H9 (cell line): Measurements from ENCODE around the genes SRP72, THEGL and TMPRSS11F.

DNA sequence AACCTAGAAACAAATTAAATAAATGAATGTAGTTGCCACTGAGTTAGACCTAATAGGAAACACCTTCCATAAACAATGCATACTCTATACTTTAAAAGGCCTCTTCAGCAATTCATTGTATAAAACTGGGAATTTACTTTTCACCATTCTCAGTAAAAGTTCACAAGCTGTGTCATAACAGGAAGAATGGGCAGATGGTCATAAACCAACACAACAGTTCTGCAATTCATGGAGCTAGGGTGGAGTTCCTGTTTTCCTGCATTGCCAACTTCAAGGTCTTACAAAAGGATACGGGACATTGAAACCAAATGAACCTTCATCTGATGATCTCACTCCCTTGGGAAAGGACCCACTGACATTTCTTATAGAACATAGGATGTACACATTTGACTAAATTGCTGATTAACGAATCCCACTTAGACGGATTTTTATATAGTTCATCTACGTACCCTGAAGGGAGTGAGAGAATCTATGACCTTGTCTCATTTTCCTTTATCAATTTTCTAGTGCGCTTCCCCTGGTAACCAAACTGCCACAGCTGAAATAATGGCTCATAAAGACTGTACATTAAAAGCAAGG lies 4.1 kb downstream of the KDR start:
- PRO-cap: no peak

GRCh38 chr4:55123037-55123326 lies 2.4 kb downstream of the KDR start:
- PRO-cap: no peak

- PRO-cap: no peak
Observed at GRCh38 chr4:55547362-55547662, 603 bp upstream of the CLOCK start.

DNA sequence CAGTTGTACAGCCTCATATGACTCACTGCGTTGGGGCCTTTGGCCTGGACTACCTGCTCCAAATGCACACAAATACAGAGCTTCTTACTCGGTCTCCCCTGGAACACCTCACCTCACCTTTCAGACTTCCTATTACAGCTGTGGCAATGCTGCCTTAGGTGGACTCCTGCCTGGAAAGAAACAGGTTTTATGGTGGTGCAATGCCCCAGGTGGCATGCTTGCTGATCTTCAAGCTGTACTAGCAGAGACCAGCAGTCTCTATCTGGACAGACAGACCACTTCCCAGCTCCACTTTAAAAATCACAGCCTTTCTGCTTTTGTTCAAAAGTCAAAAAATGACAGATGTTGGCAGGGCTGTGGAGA lies 85.6 kb upstream of the EXOC1L start:
- PRO-cap: no peak

DNA sequence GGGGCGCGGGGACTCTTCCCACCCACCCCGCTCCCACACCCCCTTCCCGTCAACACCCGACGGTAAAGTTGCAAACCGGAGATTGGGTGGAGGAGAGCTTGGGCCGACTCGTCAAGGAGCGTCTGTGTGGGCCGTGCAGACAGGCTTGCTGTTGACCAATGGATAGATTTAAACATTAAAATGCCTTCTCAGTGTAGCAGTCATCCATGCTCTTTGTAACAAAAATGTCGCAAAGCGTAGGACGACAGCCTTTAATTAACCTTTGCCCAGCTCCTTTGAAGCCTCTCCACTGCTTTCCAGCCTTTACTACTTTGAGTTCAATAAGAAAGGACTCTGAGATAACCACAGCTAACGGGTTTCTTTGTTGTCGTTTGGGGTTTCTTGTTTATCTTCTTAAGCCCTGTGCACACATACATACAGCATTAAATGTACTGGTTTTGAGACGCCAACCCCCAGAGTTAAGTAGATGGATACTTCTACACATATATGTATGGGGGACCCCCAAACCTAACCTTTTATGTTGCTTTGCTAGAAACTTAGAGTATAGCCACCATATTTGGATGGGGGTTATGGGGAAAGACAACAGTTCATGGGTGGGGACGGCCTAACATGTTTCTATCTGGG lies 579 bp downstream of the CEP135 start:
- PRO-cap: bidirectional peak, plus-strand start at position 71 of the sequence, minus-strand start outside the sequence

- PRO-cap: no peak
Observed at GRCh38 chr4:56414106-56414463, 21.3 kb downstream of the PPAT start.

- PRO-cap: bidirectional peak, plus-strand start at chr4:56467633, minus-strand start at chr4:56467571; bidirectional peak, plus-strand start at chr4:56467919, minus-strand start at chr4:56467902; bidirectional peak, plus-strand start at chr4:56467970, minus-strand start at chr4:56467981; bidirectional peak, plus-strand start at chr4:56468233, minus-strand start at chr4:56468163
Observed at GRCh38 chr4:56467139-56468485, at the start of gene SRP72. Gene SRP72, plus strand, starts transcription at chr4:56467617.

DNA sequence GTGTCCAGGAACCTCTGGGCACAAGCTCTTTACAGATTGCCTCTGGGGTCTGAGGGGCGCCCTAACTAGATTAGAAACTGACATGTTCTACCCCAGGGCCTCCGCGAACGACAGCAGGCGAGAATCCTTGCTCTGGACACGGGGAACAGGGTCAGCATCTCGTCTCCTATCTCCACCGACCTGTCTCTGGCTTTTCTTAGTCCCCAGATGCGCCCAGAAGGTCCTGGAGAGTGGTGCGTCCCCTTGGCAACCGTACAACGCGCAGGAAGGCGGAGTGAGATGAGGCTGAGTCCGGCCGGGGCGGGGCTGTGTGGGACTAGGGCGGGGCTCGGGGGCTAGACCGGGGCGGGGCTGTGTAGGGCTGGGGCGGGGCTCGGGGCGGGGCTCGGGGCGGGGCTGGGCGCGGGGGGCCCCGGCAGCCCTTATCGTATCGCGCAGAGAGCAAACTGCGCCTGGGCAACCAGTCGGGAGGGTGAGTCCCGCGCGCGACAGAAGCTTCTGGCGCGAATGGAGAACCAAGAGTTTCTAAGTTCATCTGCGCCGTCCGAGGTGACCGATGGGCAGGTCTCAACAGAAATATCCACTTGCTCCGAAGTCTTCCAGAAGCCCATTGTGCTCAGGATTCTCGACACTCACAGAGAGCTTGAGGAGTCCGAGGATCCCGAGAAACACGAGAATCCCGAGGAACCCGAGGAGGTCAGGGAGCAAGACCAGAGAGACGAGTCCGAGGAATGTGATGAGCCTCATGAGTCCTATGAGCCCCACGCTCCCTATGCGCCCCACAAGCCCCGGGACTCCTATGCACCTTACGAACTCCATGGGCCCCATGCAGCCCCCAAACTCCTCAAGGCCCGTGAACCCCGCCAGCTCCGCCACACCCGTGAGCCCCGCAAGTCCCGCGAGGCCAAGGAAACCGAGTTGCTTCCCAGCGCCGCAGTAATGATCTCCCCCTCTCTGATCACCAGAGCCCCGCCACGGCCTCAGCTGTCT lies at the start of gene THEGL:
TSS of gene THEGL (plus strand) at position 437 of the 990 bp plus-strand sequence.
- PRO-cap: bidirectional peak, plus-strand start at position 437 of the sequence, minus-strand start at position 198 of the sequence; bidirectional peak, plus-strand start at position 721 of the sequence, minus-strand start at position 614 of the sequence

DNA sequence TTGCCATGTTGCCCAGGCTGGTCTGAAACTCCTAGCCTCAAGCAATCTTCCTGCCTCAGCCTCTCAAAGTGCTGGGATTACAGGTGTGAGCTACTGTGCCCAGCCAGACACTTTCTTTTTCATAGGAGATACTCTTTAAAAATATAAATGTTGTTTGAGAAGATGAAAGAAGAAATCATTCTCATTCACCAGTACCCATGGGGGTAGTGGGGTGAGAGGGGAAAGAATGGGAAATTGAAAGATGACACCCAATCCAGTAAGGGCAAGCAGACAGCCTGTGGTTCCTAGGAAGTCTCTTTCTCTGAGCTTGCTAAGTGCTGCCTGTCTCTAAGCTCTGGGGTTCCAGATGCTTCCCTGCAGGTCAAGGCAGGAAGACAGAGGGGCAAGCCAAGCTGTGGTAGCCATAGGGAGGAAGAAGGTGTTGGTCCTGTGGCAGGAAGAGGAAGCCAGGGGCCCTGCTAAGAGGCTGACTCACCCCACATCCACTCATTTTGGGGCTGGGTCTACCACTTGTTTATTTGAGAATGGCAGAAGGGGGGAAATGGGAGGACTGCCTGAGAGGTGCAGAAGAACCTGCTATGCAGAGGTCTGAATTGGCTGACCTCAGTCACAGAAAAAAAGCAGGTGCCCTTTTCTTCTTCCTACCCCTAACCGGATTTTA lies 27.7 kb downstream of the HOPX start:
- PRO-cap: no peak

- PRO-cap: no peak
Observed at GRCh38 chr4:56679730-56680315, 1.3 kb downstream of the HOPX start.

DNA sequence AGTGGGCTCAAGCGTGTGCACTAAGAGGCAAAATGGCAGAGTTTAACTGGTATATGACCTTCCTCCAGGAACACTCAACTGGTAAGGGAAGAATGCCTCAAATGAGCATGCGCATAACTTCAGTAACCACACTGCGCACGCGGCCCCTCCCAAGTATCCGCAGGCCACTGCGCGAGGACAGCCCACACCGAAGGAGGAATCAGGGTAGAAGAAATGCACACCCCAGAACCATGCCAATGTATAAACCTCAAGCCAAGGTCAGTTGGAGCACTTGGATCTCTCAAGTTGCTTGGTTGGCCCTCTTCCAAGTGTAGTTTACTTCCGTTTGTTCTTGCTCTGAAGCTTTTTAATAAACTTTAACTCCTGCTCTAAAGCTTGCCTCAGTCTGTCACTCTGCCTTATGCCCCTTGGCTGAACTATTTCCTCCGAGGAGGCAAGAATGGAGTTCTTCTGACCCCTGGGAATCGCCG lies 21.9 kb upstream of the SPINK2 start:
- PRO-cap: no peak

- PRO-cap: bidirectional peak, plus-strand start at chr4:56909783, minus-strand start at chr4:56909793
Observed at GRCh38 chr4:56909681-56910046, 2.0 kb downstream of the REST start.

GRCh38 chr4:56957994-56958634 lies 19.3 kb downstream of the NOA1 start:
- PRO-cap: no peak

DNA sequence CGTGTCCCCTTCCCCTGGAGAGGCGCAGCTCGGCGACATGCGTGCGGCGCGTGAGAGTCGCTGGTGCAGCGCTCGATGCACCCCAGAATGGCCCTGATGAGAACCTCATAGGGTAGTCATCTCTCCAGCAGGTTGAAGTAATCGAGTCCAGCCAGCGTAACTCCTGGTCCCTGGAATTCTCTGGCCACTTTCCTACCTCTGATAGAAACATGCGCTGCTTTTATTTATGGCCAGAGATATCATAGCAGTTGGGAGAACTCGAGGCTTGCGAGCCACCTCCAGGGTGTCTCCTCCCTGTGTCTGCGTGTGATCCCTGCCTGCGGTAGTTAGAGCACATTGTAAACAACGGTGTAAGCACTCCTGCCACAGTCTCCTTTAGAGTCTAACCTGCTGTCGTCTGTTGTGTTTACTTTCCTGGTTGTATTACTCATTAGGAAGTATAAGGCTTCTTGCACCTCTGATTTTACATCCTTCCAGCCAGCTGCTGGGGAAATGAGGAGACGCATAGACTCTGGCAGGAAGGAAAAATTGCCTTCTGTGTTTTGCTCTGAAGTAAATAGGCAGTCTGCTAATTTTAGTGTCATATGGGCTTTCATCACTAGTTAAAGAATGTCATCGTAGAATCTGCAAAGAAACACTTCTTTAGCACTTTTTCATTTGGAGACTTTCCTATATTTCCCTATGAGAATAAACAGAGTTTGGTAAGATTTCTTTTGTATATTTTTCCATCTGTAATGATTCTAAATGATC lies 3.1 kb downstream of the ADGRL3 start:
- PRO-cap: no peak

- PRO-cap: no peak
Observed at GRCh38 chr4:61372762-61373470, 172.8 kb downstream of the ADGRL3 start.

DNA sequence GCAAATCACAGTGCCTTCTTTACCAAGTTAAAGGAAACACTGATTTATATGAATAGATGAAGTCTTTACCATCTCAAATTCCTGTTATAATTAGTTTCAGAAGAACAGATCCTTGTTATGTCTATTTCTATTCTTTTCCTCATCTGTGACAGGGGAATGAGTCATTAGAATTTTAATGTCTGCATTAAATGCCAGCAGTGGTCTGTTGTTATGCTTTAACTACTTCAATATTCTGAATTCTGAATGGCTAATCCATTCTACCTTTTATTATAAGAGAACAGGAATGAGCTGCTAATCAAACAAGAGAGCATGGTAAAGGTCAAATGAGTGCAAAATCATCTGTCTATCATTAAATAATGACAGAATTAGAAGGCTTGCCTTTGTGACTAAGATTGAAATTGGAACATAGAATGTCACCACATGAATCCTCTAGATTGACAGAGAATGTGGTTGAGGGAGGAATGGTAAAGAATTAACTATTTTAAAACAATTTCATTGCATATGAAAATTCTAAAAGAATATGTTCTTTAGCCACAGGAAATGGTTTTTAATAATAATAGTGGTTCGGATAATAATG lies 935.5 kb downstream of the ADGRL3 start:
- PRO-cap: no peak

DNA sequence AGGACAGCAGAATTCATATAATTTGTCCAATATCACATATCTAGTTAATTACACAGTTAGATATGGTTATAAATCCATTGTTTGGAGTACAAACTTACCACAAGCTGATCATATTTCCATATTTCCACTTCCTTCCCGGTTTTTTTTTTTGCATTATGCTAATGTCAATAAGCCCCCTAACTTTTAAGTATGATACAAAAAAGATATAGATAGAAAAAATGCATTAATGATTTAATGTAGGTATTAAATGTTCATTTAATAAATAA lies 569.1 kb upstream of the EPHA5 start:
- PRO-cap: no peak

DNA sequence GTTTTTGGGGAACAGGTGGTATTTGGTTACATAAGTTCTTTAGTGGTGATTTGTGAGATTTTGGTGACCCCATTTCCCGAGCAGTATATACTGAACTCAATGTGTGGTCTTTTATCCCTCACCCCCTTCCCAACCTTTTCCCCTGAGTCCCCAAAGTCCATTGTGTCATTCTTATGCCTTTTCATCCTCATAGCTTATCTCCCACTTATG lies 544.7 kb downstream of the CENPC start:
- PRO-cap: no peak

DNA sequence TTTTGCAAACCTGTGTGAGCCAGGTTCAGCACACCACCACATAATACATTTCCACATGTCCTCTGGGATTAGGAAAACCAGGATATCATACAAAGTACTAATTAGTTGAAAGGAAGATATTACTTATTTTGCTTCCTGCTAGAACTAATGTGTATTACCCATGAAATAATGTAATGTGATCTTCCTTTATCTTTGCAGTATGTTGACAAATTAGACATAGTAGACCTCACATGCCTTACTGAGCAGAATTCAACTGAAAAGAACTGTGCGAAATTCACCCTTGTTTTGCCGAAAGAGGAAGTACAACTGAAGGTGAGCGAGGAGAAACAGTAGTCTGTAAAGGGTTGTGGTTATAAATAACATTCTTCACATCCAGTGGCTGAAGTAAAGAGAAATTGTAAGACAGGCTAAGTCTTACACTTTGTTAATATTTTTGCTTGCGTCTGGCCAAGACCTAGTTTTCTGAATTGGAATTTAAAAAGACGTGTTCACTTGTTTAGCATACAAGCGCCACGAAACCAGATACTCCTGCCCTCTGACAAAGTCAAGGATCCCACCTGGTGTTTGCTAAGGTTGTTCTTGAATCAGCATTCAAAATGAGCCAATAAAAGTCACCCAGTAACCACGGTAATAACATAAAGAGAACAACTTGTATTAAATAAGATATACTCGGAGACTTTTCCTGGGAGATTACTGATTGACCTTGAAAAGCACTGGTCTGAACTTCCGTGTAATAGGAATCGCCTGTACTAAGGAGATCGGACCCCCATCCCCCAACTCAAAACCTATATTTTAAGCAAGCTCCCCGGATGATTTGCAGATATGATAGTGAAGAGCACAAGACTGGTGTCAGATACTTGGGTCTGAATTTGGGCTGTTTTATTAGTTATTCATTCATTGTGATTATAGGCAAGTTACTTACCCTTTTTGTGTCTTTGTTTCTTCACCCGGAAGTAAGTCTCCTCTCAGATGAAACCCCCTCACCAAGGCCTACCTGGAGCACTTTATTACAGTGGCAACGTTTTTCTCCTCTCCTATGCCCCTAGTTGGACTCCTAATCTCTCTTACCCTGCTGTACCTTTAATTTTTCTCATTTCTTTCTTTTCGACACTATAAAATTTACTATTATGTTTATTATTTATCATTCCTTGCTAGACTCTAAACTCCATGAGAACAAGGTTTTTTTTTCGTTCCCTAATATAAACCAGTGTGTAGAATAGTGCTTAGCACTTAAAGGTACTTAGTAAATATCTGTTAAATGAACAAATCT lies 17.1 kb downstream of the STAP1 start:
- PRO-cap: no peak

DNA sequence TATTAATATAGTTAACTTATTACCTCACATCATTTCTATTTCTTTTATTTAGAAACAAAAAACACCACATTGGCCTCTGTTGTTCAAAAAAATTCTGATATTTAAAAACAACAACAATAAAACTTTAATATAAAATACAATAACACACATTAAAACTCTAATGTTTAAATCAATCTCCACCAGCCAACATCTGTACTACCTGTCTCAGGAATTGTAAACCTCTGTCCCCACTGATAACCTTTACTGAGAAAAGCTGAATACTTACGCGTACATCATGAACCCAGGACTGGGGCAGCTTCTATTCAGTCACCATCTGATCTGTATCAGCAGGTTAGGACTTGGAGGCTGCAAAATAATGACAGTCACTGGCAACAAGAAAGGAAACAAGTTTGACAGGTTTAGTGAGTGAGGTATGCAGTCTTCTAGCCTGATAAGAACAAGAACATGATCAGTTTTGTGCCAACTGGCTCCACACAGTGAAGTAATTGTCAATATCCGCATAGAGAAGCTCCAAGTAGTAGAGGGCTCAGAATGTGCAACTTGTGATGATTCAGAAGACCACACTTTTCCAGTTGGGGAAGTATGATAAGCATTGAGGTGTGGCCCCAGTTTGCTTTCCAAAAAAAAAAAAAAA lies at the start of gene TMPRSS11F:
TSS of gene TMPRSS11F (minus strand) at position 325 of the 634 bp plus-strand sequence.
- PRO-cap: no peak